Prostate gland (tissue), 2 donors: ENCODE results near the gene STXBP6.

- PRO-cap: no peak
- RAMPAGE, long total RNA, 2 experiments: no peak in any of the 2 experiments
Measured at GRCh38 chr14:24813495-24814162, 179.6 kb upstream of the GZMB start.

GRCh38 chr14:24965987-24966703 is 83.8 kb downstream of the STXBP6 start:
- PRO-cap: no peak
- RAMPAGE, long total RNA, 2 experiments: no peak in any of the 2 experiments

DNA sequence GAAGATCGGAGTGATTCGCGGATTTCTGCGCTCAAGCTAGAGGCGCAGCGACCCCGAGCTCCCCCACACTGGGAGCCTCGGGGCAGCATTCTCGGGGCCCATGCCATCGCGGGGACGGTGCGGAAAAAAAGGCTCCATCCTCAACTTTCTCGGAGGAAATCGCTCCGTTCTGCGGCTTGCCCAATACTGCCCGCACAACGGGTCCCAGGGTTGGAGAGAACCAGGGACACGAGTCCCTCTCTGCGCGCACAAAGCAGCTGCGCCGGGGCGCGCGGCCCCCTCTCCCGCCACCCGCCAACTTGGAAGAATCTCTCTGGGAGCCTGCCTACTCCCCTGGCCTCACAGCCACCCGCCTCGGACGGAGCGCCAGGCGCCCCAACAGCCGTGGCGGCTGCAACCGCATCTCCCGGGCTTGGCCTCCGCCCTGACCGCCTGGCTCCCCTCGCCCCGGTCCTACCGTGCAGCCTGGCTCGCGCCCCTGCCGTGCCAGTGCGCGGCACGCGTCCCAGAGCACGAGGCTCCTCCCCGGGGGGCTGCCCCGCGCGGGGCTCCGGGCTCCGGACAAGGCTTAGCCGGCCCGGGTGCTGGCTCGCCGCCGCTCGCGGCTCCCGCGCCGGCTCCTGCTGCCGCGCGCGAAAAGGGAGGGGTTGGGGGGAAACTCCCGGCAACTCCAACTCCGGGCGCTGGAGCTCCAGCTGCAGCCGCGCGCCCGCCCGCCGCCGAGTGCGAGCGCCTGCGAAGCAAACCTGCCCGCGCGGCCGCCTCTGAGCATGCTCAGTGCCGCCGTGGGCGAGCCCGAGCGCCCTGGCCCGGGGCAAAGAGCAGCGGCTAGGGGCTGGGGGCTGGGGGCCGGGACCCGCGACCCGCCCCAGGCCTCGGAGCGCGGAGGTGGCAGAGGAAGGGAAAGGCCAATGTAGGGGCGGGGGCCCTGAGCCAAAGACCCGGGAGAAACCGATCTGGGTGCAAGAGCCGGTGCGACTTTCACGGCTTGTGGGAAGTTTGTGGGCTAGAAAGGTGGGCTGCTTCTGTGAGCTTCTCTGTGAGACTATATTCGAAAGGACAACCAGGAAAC is at the start of gene STXBP6:
STXBP6 (minus strand) TSS at position 727 of the 1,072 bp plus-strand sequence.
- PRO-cap: bidirectional peak, plus-strand start at position 777 of the sequence, minus-strand start at position 727 of the sequence
- RAMPAGE, long total RNA, 2 experiments: no peak in any of the 2 experiments

DNA sequence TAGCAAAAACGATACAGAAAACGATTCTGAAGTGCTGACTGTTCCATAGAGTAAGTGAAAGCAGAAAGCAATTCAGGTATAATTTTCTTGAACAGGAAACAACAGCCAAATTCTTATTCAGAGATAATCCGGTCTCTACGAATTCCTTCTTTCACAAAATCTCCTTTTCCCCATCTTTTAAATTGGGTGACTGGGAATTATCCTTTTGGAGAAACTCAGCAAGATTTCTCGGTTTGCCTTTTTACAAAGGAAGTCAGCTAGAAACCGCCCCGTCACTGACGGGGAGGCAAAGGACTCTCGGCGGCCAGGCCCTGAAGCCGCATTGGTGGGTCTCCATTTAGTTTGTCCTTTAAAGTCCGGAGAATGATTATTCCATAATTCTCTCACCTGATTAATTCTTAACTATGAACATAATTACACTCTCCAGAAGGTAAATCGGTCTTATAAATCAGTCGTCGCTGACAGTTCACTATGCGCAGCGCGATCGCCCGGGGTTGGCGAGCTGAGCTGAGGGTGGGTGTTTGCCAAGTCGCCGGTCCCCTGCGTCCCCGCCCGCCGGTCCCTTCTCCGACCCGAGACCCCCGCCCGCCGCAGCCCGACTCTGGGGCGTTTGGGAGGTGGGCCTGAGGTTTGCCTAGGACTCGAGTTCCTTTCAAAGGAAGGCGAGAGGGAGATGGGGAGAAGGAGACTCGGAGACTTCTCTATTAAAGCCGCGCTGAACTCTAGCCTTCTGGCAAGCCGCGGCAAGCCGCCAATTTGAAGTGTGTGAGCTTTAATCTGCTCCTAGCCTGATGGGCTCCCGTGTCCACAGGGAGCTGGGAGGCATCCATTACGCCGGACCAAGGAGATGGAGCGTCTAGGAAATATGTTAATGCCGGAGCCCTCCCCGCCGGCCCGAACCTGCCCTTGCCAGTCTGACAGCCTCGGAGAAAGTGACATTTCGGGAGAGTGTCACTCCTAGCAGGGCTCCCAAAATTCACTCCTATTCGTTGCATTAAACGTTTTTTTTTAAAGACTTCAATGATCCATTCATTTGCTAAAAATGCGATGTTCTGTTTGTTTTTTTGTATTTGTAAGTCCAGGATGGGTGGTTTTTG is 393.0 kb downstream of the NOVA1 start:
- PRO-cap: unidirectional peak, plus-strand start at position 289 of the sequence
- RAMPAGE, long total RNA, 2 experiments: no peak in any of the 2 experiments

DNA sequence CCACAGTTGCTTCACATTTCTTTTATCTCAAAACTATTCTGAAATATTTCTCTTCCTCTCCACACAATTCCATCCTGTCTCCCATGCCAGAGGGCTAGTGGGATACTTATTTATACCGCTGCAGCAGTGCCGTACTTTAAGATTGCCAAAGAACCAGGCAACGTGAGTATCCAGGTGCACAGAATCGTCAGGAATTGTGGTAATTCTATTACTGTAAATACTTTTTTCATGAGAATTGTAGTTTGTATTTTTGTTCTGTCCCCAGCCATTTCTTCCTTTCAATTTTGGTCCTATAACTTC is 188.7 kb upstream of the FOXG1 start:
- PRO-cap: no peak
- RAMPAGE, long total RNA, 2 experiments: no peak in any of the 2 experiments

- PRO-cap: no peak
- RAMPAGE, long total RNA, 2 experiments: start-site peak on the minus strand in 2 of 2 experiments, at chr14:29636354-29636486 at its widest, 20 to 26 reads per replicate
Measured at GRCh38 chr14:29636075-29636678, 291.5 kb downstream of the PRKD1 start.

DNA sequence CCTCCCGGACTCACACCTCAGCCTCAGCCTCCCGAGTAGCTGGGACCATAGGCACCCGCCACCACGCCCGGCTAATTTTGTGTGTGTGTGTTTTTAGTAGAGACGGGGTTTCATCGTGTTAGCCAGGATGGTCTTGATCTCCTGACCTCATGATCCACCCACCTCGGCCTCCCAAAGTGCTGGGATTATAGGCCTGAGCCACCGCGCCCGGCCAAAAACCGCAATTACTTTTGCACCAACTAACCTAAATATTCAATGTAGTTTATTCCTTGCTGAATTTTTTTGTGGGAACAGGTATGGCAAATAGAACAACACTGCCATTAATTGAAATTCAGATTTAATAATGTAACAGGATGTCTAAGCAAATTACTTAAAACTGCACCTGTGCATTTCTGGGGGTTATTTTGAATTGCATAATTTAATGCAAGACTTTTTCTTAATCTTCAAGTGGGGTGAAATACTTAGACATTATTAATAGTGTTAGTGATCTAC is 18.9 kb downstream of the COCH start:
- PRO-cap: no peak
- RAMPAGE, long total RNA, 2 experiments: no peak in any of the 2 experiments

GRCh38 chr14:30939983-30940622 is 65.7 kb downstream of the COCH start:
- PRO-cap: no peak
- RAMPAGE, long total RNA, 2 experiments: no peak in any of the 2 experiments

DNA sequence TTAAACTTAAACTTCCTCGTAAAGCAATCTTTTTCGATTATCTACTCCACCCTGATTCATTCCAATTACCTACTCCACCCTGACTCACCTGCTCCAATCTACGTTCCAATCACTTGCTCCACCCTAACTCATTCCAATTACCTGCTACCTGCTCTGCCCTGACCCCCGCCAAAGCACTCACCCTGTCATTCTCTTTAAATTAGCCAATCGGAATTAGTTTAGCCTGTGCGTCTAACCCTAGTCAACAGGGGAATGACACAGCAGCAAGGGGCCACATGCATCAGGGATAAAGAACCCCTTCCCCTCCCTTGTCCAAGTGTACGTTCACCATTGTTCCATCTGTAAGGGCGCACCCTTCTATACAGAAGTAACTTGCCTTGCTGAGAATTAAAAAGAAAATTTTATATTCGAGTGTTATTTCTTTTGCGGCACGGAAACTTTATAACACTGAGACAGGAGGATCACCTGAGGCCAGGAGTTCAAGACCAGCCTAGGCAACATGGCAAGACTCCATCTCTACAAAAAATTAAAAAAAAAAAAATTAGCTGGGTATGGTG is 53.3 kb upstream of the AP4S1 start:
- PRO-cap: no peak
- RAMPAGE, long total RNA, 2 experiments: no peak in any of the 2 experiments

DNA sequence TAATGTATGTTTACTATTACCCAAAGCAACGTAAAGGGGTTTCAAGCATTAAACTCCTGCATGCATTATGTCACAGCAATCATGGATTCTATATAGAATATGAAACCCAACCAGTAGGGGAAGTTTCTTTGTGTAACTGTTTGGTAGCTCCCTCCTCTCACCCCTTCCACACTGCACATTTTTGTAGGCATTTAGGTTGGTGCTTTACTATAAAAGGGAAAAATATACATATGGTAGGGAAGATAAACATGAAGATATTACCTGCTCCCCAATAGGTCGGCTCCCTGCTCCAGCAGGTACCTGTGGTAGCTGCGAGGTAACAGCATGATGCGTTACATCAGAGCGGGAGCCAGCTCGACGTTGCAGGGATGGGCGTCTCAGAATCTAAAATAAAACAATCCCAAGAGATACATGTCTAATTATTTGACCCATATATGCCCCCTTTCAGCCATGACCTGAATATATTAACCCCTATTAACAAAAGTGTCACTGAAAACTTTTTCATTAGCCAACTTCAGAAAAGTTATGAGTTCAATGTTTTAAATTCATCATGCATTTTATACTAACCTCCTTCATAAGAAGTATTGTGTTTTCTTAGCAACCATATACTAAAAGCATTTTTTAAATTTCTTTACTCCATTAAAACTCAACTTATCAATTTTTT is 86.3 kb downstream of the HECTD1 start:
- PRO-cap: no peak
- RAMPAGE, long total RNA, 2 experiments: no peak in any of the 2 experiments

GRCh38 chr14:31250598-31250884 is 42.9 kb upstream of the HECTD1 start:
- PRO-cap: no peak
- RAMPAGE, long total RNA, 2 experiments: no peak in any of the 2 experiments

DNA sequence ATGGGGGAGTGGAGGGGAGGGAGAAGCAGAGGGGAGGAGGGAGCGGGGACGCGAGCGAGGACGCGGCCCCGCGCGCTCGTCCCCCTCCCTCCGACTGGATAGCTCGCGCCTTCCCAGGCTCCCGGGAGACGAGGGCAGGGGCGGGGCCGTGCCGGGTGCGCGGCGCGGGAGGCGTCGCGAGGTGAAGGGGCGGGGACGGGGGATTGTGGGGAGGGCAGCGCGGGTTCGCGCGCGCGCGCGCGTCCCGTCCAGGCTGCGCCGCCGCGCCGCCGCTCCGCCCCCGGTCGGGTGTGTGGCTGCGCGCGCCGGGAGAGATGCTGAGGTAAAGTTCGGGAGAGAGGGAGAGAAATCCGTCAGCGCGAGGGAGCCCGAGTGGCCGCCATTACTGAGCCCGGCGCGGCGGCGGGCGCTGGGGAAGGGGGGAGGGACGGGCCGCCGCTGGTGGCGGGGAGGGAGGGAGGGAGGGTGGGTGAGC is 335 bp upstream of the ARHGAP5 start:
- PRO-cap: bidirectional peak, plus-strand start at position 347 of the sequence, minus-strand start at position 96 of the sequence
- RAMPAGE, long total RNA, 2 experiments: start-site peak on the plus strand in 2 of 2 experiments, centred at positions 276 to 280 of the sequence, 60 to 149 reads per replicate

DNA sequence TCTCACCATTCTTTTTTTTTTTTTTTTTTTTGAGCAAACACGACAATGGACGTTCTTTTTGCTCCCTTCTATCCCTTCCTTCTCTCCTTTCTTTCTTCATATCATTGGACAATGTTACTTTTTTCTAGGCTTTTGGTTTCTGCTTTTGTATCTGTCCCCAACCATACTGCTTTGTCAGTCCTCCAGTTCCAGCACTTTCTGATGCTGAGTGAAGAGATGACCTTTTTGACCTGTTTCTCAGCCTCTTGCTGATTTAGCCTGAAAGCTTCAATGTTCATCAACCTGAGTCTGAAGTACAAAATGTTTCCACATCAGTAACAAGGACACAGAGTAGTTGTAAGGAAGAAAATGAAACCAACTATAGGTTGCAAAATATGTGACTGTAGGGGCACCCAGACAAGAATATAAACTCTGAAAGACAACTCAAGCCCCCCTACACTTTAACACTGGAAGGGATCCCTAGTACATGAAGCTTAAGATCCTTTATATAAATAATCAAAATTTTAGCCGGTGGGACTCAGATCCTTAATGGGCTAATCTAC is 25.2 kb upstream of the AKAP6 start:
- PRO-cap: no peak
- RAMPAGE, long total RNA, 2 experiments: no peak in any of the 2 experiments

DNA sequence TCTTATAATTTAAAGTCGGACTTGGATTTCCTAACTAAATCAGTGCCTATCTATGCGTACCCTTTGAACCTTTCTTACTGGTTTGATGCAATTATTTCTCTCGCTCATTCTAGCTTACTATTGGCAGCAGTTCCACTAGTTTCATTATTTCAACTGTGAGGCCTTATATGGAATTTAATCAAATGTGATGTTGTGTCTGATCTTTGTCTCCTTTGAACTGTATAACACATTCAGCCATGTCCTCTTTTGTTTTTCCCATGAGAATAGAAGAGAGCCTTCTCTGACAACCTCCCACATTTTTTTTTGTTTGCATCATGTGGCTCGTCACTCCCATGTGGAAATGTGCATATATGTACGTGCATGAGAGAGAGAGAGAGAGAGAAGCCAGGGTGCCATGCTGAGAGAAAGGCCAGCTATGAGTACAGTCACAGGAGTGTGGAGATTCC is 48.1 kb downstream of the AKAP6 start:
- PRO-cap: no peak
- RAMPAGE, long total RNA, 2 experiments: no peak in any of the 2 experiments

DNA sequence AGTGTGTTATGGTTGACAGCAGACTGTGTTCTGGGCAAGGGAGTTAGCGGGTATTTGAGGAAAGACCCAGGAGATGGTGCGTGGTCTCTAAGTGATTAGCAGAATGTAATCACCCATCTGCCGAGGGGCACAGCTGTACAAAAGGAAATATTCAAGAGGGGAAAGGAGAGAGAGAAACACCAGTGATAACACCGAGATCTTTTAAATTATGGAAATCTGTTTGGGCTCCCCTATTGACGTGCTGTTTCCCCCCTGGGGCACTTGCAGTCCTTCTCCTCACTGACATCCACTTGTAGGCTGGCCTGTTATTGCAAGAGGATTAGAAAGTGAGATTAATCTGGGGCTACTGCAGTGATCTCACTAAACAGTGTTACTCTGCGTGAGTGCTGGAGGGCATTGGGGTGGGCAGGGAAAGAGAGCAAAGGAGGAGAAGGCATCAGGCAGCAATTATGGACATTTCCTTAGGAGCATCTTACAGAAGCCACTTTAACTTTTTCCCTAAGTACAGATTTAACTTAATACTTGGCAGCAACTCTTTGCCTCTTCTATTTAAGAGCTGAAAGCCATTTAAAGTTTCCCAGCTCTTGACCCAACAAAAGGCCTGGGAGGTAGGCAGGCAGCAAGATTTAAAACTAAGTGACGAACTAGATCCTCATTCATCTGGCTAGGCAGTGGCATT is 97.9 kb downstream of the AKAP6 start:
- PRO-cap: no peak
- RAMPAGE, long total RNA, 2 experiments: no peak in any of the 2 experiments

DNA sequence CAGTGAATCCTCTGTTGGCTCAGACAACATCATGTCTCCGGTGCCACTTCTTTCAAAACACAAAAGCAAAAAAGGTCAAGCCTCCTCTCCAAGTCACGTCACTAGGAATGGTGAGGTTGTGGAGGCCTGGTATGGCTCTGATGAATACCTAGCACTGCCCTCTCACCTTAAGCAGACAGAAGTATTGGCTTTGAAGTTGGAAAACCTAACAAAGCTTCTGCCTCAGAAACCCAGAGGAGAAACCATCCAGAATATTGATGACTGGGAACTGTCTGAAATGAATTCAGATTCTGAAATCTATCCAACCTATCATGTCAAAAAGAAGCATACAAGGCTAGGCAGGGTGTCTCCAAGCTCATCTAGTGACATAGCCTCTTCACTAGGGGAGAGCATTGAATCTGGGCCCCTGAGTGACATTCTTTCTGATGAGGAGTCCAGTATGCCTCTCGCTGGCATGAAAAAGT is 217.3 kb downstream of the AKAP6 start:
- PRO-cap: no peak
- RAMPAGE, long total RNA, 2 experiments: no peak in any of the 2 experiments

GRCh38 chr14:32896915-32898040 is 41.4 kb upstream of the NPAS3 start:
- PRO-cap: unidirectional peak, minus-strand start at chr14:32897311
- RAMPAGE, long total RNA, 2 experiments: no peak in any of the 2 experiments

DNA sequence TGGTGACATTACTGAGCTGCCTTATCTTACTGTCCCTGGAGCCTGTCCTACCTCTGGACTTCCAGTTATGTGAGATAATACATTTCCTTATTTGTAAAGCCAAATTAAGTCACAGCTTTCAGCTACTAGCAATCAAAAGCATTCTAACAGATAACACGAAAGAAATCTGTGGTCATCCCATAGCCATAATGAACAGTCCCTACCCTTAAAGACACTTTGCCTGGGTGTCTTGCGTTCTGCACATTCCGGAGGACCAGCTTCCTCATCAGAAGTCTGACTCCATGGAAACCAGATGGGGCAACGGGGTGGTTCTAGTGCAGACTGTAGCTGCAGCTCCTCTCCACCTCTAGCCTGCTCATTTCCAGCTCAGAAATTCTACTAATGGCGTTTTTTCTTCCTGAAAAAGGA is 7.9 kb upstream of the EGLN3 start:
- PRO-cap: no peak
- RAMPAGE, long total RNA, 2 experiments: no peak in any of the 2 experiments

DNA sequence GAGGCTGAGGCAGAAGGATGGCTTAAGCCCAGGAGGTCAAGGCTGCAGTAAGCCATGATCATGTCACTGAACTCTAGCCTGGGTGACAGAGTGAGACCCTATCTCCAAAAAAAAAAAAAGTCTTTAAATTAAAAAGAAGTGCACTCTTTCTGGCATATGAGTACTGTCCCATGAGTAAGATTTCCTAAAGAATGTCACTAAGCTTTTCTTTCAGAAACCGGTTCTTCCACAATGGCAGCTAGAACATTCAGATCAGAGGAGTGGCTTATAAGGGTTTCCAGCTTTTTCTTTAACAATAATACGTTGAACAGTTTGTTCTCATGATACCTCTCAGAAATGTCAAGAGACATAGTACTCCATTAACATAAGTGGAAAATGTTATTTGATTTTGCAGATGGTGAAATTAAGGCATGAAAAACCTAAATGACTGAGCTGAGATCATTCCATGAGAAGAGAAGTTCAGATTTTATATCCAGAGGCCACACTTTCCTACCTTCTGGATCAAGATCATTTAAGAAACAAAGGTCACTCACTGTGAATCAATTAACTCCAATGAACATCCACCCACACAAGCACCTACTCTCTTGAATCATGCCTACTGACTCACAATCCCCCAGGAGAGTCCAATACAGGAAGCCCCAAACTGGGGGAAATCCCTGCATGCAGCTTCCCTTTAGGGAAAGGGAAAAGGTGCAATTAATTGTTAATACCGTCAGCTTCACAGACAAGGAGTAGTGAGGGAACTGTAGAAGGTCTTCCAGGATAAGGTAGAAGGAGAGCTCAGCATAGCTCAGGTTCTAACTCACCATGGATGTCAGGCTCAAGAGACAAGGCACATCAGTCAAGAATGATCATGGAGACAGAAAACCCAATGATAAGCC is 86.9 kb downstream of the SPTSSA start:
- PRO-cap: bidirectional peak, plus-strand start at position 310 of the sequence, minus-strand start at position 186 of the sequence
- RAMPAGE, long total RNA, 2 experiments: no peak in any of the 2 experiments

DNA sequence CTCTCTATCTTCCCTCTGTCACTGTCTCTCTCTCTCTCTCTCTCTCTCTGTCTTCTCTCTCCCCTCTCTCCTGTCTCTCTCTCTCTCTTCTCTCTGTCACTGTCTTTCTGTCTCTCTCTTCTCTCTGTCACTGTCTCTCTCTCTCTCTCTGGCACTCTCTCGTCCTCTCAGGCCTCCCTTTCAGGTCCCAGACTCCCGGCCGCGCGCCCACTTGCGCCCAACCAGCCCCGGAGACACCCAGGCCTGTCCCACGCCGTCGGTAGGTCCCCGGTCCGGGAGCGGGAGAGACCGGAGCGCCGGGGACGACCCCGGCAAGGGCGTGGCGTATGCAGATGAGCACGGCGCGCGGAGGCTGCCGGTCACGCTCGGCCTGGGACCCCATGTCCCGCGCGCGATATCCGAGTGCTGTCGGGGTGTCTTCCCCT is 6.7 kb upstream of the EAPP start:
- PRO-cap: no peak
- RAMPAGE, long total RNA, 2 experiments: no peak in any of the 2 experiments